AG09319 (cell line): ENCODE results near the gene SYT4.

- RRBS = 2% methylated on average over 6 of the region's 23 CpGs
Observed at GRCh38 chr18:43276992-43277908, at the start of gene SYT4. Gene SYT4, minus strand, starts transcription at chr18:43277490.

- RRBS = no CpG with 5 or more reads among the region's 3 CpGs
Observed at GRCh38 chr18:43847539-43847939, 570.2 kb upstream of the SYT4 start.

- RRBS = no CpG with 5 or more reads among the region's 7 CpGs
Observed at GRCh38 chr18:44682710-44683517, 2.2 kb downstream of the SETBP1 start.

GRCh38 chr18:44707842-44708234 is 27.1 kb downstream of the SETBP1 start:
- RRBS = no CpG with 5 or more reads among the region's 2 CpGs

- RRBS = no CpG with 5 or more reads among the region's 9 CpGs
Observed at GRCh38 chr18:44723285-44723864, 42.7 kb downstream of the SETBP1 start.

DNA sequence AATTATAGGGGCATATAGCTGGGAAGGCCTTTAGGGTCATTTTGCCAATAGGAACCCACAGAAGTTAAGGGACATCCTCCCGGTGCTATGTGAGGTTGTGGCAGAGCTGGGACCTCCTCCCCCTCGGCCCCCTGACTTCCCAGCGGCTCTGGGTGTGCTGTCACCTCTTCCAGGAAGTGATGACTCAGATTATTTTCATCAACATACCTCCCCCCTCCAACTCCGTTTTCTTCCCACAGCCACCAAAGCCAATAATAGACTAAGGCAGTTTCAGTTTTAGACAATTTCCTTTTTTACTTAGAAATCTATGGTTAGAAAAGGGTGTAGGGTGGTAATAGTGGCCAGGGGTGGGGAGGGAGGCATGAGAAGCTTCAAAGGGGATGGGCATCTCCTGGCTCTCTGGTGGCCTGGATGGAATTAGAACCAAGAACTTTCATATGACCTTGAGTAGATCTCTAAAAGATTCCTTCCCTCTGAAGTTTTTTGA is 45.0 kb downstream of the SETBP1 start:
- RRBS = no CpG with 5 or more reads among the region's 4 CpGs

GRCh38 chr18:44731851-44732484 is 51.3 kb downstream of the SETBP1 start:
- RRBS = no CpG with 5 or more reads among the region's 10 CpGs

GRCh38 chr18:44742536-44743411 is 62.1 kb downstream of the SETBP1 start:
- RRBS = no CpG with 5 or more reads among the region's 5 CpGs

DNA sequence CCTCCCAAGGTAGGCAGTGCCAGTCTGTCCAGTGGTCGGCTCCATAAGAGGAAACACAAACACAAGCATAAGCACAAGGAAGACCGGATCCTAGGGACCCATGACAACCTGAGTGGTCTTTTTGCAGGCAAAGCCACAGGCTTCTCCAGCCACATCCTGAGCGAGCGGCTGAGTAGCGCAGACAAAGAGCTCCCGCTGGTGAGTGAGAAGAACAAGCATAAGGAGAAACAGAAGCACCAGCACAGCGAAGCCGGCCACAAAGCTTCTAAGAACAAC is 272.0 kb downstream of the SETBP1 start:
- RRBS = no CpG with 5 or more reads among the region's 8 CpGs

DNA sequence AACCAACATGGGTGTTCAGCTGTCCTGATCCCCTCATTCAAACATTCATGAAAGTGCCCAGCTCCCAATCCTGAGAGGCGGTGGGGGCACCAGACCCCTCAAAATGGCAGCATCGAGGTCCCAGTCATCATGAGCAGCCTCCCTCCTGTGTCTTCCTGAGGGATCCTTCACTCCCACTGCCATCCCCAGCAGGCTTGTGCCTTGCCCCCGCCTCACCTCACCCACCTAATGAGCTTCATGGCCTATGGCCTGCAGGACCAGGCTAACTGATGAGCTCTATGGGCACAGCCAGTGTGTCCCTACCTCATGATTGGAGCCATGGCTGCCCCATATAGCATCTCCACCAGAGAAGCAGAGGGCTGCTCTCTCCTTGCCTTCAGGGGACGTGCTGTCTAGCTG is 47.3 kb upstream of the SLC14A2 start:
- RRBS = no CpG with 5 or more reads among the region's 4 CpGs

DNA sequence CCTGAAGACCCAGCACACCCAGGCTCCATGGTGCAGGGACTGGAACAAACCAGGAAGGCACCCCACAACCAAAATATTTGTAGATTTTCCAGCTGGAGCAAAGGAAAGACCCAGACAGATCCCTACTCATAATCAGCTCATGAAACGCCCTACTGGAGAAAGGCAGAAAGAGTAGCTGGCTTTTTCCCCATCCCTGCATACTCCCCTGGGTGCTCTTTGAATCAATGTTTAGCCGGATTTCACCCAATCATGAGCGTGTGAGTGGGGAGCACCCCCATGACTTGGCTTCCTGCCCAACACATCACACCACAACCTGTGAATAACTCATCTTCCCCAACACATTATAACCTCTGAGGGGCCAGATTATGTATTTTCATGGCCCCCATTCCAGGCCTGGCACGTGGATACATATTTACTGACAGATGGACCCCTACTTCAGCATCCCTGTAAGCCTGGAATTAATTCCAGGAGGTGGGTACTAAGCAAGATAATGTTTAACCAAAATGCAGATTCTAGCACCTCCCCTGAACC is 35.1 kb upstream of the SLC14A1 start:
- RRBS = no CpG with 5 or more reads among the region's 4 CpGs

GRCh38 chr18:45771285-45771828 is 47.4 kb downstream of the SLC14A1 start:
- RRBS = no CpG with 5 or more reads among the region's 7 CpGs

- RRBS = no CpG with 5 or more reads among the region's 9 CpGs
Observed at GRCh38 chr18:45954088-45955258, 12.7 kb downstream of the EPG5 start.

- RRBS = no CpG with 5 or more reads among the region's 2 CpGs
Observed at GRCh38 chr18:46290720-46291064, 43.1 kb upstream of the RNF165 start.

- RRBS = no CpG with 5 or more reads among the region's 11 CpGs
Observed at GRCh38 chr18:46332659-46333344, 1.0 kb upstream of the RNF165 start.

- RRBS = no CpG with 5 or more reads among the region's 4 CpGs
Observed at GRCh38 chr18:46356262-46356759, 22.5 kb downstream of the RNF165 start.

DNA sequence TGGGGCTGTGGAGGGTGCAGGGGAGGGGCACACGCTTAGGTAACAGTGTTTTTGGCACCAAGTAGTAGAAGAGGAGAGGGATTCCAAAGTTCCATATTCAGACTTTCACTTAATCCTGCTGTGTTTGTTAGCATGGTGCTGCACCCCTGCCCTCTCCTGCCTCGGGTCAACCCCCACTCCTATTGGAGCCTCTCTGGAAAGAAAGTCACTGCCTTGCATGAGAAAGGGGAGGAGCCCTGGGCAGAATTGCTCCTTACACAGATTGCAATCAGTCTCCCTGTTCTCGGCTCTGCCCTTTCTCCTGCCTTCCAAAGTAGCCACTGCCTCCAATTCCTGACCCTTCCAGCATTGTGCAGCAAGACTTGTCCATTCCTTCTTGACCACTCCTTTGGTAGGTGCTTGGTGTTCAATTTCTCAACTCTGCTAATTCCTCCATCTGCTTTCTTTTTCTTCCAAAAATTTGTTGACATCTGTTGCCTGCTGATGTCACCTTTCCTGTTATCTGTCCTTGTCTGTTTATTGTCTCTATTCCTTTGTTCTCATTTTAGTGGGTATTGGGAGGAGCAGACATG is 97.8 kb downstream of the RNF165 start:
- RRBS = no CpG with 5 or more reads among the region's 3 CpGs

GRCh38 chr18:46600791-46601698 is 56.0 kb downstream of the LOXHD1 start:
- RRBS = no CpG with 5 or more reads among the region's 19 CpGs